ENCODE measurements around a stretch of chr20.

DNA sequence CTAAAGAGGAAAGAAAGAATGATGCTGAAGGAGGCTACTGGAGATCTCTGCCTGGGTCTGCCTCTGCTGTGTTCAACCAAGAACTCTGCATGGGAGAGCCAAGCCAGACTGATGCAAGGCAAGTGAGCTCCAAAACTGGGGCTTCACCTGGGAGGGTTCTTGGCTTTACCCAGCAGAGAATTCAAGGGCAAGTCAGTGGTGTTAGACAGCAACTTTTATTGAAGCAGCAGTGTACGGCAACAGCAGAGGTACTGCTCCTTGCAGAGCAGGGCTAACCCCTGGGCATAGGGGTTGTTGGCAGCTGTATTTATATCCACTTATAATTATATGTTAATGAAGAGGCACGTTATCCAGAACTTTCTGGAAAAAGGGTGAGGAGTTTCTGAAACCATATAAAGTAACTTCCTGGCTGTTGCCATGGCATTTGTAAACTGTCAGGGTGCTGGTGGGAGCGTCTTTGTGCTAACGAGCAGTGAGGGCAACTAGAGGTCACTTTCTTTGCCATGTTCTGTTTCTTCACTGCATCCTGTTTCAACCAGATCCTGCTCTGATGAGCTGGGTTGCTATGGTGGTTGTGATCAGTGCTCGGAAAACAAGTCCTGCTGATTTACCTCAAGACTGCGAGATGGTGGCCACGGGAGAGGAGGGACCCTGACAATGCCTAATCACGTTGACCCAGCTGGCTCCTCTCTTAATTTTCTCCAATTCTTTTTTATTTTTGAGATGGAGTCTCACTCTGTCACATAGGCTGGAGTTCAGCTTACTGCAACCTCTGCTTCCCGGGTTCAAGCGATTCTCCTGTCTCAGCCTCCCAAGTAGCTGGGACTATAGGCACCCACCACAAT lies 11.2 kb upstream of the ARFGEF2 start:
- PRO-cap: no peak

DNA sequence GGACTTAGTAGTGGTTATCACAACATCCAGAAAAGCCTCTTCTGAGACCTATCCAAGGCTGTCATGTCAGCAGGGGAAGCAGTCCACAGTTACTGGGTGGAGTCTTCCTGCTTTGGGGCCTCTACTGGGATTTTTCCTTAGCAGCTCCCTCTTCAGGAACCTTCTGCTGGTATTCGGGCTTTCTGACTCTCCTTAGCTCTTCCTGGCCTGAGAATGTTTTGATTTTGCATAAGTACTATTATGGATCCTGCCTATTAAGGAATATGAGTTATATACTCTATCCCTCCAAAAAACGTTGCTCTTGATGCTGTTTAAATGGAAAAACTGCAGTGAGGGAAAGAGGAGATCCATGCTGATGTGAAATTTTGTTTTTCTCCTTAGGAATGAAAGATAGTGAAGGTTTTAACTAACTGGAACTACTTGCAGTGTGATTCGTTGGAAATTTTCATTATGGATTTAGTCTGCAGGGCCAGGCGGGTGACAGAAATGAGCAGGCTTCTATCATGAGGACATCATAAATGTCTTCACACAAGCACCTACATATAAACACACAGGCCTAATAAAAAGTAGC lies 36.2 kb downstream of the ARFGEF2 start:
- PRO-cap: no peak

DNA sequence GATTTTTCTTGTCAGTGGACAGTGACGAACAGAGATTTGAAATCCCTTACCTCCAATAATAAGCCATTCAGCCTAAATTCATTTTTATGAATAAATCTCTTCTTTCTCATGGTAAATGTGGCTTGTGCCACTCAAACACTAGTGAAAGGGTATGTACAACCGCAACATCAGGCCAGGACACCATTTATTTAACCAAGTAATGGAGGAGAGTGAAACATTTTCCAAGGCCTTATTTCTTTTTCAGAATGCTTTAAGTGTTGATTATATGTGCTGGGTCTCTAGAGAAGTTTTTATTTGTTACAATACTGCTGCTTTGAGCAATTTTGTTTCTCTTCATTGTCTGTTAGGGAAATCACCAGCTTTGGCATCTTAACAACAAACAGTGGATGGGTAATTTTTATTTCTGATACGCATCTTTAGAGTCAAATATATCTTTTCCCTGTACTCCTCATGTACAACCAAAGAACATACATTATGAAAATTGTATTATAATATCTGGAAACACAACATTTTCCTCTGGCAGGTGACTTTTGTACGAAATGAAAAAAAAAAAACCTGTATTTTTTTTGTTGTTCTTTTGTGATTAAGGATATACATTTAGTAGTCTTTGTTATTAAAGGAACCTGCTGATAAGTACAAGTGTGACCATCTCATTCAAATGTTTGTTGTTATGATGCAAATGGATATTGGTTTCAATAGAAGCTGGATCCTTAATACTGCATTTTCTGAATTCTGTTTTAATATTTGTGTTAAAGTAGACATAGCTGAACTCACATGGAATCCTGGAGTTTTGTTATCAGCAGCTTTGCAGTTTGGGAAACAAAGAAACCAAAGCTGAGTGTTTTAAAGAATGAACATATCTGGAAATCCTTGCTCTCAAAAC lies 10.4 kb upstream of the CSE1L start:
- PRO-cap: no peak

DNA sequence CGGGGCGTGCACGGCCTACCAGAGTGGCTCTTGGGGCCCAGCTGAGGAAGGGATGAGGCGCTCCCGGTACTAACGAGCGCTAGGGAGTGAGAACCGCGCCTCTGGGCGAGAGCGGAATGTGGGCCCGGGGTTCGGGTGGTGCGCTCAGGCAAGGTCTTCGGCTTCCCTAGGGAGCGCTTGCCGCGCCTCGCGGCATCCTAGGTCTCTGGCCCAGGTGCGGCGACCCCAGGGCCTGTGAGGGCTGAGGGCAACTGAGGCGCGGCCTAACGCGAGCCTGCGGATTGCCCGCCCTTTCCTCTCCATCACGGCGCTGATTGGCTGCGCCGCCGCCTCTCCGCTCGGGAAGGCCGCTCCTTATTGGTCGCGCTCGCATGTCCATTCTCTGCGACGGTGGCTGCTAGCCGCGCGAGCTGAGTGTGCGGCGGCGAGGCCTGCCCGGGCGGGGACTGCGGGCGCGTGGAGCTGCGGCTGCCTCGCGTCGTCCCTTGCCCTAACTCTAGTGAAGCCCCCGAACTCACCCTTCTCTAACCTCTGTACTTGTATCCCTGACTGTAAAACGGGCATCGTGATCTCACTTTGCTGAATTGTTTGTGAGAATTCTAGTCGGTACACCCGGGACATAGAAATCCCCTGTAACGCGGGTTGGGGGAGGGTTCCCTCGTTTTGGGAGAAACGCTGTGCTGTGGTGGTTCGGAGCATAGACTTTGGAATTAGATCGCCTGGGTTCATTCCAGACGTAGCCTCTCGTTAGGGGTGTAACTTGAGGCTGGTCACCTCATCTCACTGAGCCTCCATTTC lies 519 bp downstream of the CSE1L start:
- PRO-cap: bidirectional peak, plus-strand start at position 413 of the sequence, minus-strand start at position 236 of the sequence

GRCh38 chr20:49188491-49188887 lies 355 bp upstream of the STAU1 start:
- PRO-cap: bidirectional peak, plus-strand start at chr20:49188582, minus-strand start at chr20:49188330

DNA sequence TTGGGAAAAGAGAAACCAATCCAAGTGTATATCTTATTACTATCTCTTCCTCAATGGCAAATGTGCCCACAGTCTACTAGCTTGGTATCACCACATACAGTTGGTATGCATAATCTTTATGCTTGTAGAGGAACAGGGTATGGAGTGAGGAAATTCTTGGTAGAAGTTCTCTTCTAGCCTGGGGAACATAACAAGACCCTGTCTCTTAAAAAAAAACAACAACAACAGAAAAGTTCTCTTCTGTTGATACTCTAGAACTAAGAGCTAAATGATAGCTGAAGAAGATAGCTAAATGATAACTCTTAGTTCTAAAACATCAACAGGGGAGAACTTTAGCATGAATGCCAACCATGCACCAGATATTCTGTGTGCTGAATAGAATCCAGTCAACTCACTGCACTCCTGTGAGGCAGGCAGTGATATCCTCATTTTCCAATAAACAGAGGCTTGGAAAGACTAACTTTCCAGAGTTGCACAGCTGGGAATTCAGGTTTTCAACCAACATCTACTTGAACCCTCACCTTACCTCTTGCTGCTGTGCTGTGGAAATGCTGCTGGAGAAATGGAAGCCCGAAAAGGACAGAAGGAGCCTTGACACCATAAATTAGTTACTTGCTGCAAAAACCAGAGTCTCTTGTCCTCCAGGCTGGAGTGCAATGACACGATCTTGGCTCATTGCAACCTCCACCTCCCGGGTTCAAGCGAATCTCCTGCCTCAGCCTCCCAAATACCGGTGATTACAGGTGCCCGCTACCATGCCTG lies 25.0 kb downstream of the DDX27 start:
- PRO-cap: no peak

DNA sequence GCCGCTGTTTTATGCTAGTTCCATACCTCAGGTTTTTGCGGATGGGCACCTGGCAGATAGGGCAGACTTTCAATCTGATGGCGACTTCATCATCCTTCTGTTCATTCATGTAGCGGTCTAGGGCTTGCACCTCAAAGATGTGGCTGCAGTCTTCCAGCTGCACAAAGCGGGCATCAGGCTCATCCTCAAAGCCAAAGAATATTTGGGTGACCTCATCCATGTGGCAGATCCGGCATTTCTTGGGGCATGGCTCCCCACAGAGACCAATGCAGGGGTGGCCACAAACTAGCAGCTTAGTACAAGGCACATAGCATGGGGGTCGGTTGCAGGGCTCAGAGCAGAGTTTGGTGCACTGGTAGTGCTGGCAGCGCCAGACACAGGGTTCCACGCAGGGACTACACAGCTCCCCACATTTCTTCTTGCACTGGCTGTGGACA lies 28.9 kb downstream of the DDX27 start:
- PRO-cap: no peak

GRCh38 chr20:49282702-49282998 lies 4.8 kb upstream of the ZNFX1 start:
- PRO-cap: no peak

DNA sequence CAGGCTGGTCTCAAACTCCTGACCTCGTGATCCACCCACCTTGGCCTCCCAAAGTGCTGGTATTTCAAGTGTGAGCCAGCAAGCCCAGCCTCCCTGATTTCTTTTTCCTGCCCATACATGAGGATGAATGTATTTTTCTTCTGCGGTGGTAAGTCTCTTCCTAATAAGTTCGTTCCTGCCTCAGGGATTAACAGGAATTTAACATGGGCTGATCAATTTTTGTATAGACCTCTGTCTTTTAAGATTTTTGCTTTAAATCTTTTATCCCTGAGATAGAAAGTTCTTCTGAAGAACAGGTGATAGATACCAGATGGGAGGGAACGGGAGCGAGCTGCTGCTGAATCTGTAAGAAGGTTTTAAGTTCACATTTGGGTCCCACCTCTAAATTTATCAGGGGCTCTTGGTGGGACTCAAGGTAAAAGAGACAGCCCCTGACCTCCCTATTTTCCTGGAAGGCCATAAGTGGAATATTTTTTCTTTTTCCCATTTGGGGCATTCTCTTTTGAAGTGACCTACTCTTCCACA lies 7.0 kb upstream of the ZNFX1 start:
- PRO-cap: no peak

- PRO-cap: no peak
These were observed 12.7 kb upstream of the ZNFX1 start for GRCh38 chr20:49290384-49291219.

DNA sequence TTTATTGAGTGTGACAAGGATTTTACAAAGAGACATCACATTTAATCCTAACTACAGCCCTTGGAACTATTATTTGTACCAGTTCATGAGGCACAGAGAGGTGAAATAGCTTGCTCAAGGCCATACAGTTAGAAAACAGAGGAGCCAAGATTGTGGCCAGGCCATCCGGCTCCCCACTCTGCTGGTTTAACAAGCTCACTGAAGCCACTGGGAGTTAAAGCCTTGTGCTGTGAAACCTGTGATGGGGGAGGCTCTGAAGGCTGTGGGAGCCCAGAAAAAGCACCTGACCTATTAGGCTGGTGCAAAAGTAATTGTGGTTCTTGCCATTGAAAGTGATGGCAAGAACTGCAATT lies 74.9 kb upstream of the ZNFX1 start:
- PRO-cap: no peak

- PRO-cap: no peak
These were observed 82.1 kb downstream of the KCNB1 start for GRCh38 chr20:49400262-49400891.

- PRO-cap: no peak
These were observed 4.3 kb downstream of the KCNB1 start for GRCh38 chr20:49478035-49478696.

GRCh38 chr20:49483278-49483938 lies 940 bp upstream of the KCNB1 start:
- PRO-cap: no peak

DNA sequence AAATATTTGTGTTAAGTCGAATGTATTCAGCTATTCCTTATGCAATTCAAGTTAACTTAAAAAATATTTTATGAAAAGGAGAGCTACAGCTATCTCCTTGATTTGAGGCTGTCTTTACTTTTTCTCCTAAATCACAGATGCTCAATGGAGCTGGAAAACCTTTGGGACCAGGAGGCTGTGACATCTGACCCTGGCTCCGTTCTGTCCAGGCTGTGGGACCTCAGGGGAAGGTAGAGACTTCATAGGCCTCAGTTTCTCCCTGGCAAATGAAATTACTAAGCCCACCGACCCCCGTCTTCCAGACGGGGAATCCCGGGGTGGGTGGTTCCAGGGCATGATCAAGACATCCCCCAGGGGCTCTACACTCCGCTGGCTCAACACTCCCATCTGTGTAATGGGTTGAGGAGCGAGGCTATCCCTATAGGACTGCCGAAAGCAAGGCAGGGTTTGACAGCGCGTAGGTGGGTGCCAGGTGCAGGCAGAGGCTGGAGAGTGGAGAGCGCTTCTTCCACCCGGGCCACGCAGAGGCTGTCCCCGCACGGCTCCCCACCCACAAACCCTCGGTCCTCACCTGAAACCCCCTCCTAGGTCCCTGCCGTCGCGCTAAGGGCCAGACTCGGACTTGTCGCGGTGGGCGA lies 661 bp downstream of the PTGIS start:
- PRO-cap: no peak

- PRO-cap: no peak
These were observed 44.2 kb downstream of the B4GALT5 start for GRCh38 chr20:49669463-49669931.

DNA sequence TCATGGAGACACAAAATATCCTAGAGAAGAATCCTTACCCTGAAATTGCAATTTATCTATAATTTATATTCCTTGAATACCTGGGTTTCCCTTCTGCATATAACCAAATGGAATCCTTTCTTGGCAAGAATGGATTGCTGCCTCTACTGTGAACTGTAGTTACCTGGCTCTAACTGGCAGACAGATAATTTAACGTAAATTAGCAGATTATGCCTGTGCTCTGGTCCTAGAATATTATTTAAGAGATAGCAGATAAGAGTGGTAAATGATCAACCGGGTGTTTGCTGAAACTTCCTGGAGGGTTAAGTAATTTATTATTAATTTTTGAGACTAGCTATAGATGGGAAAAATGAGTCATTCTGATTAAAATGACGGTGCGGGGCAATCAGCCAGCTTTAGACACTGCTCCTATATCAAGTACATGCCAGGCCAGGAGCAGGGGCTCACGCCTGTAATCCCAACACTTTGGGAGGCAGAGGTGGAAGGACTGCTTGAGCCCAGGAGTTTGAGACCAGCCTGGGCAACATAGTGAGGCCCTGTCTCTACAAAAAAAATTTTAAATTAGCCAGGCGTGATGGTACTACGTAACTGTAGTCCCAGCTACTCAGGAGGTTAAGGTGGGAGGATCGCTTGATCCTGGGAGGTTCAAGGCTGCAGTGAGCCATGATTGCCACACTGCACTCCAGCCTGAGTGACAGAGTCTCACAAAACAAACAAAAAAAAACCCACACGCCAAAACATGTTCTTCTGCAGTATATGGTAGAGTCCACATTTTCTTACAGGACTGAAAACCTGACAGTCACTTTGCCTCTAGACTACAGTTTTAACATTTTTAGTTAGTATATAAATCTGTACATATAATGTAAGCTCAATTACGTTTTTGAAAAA lies 22.6 kb downstream of the B4GALT5 start:
- PRO-cap: unidirectional peak, plus-strand start at position 362 of the sequence

- PRO-cap: no peak
These were observed 8.5 kb downstream of the B4GALT5 start for GRCh38 chr20:49704953-49705898.

DNA sequence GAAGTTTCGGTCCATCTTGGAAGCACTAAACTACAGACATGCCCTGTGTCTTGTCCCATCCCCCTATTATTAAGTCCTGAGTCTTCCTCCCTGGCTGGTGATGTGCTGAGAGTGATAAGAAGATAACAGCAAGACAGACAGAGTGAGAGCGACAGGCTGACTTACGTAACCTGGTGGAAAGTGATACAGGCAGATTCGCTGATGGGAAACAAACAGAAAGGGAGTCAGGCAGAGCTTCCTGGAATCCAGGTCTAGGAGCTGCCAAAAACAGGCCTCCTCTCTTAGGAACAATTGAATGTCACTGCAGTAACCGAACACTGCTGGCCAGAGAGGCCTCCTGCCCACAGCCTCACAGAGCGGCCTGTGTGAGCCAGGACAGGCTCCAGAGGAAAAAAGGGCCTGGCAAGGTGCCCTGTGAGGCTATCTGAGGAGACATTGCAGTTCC lies 34.1 kb upstream of the B4GALT5 start:
- PRO-cap: no peak

DNA sequence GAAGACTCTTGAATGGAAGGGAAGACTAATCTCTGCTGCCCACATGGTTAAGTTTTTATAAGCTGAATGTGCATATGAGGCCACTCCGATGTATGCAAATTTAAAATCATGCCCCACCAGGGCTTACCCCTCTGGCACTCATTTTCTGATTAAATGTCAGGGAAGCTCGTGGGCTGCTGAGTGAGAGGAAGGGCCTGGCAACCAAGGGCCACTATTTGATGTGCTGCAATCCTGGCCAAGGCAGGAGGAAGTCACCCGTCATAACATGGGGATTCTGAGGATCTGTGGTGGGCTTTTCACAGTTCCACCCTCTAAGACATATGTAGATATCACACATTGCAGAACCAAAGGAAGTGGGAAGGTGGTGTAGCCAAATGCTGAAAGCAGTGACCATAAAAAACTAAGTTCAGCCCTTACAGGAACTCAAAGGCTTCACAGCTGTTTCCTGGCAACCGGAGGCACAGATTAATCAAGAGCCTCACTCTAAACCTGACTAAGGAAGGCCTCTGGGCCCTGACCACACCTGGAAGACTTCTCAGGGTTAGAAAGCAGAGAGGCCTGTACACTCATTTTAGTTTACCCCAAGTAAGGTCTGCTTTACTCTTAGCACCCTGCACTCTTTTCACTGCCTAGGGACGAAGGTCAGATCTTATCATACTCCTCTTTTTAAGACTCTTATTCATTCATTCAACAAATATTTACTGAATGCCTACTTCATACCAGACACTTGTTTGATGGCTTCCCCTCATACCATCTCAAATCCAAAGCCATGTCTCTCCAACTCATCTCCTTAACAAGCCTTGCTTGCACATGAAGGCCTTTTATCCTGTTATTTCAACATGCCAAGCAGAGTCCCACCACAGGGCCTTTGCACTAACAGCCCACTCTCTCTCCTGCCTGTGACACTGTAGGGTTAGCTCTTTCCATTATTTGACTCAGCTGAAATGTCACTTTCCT lies 2.7 kb downstream of the UBE2V1 start:
- PRO-cap: no peak